Hepatocyte (in vitro differentiated cells and primary cell): ENCODE measurements around a stretch of chr5.

- RAMPAGE, long total RNA, result no peak
- RRBS, result no CpG with 5 or more reads among the region's 3 CpGs
Measured at GRCh38 chr5:8784128-8784623, 761.7 kb downstream of the SEMA5A start.

GRCh38 chr5:9037829-9038654 lies 507.8 kb downstream of the SEMA5A start:
- RAMPAGE, long total RNA, result no peak
- RRBS, result no CpG with 5 or more reads among the region's 8 CpGs

GRCh38 chr5:9540617-9541366 lies 5.1 kb downstream of the SEMA5A start:
- RAMPAGE, long total RNA, result no peak
- RRBS, result no CpG with 5 or more reads among the region's 10 CpGs

DNA sequence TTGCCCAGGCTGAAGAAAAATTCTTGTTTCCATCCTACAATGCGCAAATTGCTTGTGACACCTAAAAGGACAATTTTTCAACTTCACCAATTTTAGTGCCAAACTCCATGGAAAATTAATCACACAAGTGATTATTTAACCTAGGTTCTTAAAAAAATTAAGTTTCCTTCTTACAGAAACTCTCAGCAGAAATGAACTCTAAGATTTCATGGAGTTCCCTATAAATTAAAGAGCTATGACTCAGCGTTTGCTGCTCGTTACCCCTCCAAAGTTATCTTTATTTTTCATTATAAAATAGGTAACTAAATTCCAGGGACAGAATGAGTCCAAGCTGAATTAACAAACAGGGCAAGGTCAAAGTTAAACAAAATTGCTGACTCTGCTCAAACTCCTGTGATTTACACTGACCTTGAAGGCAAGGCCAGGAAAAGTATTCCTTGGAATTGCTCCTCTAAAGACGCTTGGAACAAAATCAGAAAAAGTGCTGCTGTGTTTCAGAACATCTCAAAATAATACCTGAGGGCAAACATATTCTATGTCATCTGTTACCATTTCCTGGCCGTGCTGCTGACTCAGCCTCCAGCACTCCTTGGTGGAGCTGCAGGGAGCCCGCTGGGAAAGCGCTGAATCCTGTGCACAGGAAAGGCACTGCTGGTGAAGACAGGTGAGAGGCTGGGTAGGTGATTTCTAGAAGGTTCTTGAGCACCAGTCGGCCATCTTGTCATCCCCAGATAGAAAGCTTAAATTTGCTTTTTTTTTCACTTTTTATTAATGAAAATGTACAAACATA lies 2.5 kb upstream of the CMBL start:
- RAMPAGE, long total RNA, result no peak
- RRBS, result no CpG with 5 or more reads among the region's 8 CpGs

- RAMPAGE, long total RNA, result no peak
- RRBS, result 16% methylated on average over 16 of the region's 101 CpGs
Measured at GRCh38 chr5:10332888-10334174, 20.2 kb upstream of the MARCHF6 start.

DNA sequence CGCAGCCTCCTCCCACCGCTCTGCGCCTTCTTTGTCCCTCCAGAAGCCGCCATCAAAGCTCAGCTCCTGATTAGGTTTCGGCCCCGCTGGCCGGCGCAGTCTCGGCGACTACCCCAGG lies 224 bp upstream of the MARCHF6 start:
- RAMPAGE, long total RNA, result no peak
- RRBS, result 0% methylated on average over 4 of the region's 10 CpGs

DNA sequence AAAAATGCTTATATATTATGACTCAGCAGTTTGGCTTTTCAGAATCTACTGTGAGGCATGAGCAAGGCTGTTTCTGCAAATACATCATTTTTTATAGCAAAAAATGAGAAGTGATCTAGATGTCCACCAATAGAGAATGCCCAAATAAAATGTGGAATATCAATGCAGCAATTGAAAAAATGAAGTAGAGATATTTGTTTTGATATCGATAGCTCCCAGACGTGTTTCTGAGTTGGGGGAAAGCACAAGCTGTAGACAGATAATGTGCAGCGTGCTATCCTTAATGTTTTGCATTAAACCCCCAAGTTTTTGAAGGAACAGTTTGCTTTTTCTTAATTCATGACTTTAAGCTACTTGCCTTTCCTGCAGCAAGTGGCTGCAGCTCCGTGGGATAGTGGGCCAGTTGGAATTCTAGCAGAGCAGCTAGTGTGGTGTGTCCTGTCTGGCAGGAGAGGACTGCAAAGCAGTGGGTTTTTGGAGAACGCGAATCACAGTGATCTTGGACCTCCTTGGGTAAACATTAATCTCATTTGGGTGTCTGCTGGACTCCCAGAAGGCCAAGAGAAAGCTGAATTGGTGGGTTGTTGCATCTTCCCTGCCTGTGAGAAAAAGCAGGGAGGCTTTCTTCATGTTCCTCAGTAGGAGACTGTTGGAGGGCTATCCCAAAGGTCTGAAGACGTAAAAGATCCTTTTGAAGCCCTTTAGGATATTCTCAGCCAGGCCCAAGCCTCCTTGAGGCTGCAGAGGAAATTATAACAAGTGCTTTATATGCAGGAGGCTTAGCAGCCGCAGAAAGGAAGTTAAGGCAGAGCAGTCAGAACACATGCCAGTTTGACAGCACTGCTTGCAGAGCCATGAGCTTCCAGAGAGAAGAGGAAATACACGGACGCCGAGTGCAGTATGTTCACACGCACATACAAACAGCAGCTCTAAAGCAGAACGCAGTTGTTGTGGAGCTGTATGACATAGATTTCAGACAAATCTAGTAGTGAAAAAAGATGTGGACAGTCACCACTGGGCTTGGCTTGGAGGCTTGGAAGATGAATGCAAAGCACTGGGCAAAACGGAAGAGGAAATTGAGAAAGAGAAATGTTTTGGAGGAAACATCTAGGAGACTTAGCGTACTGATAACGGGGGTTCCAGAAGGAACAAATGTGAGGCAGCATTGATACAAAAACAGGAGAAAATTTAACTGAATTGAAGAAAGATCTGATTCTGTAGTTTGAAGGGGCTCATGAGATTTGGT lies 20.1 kb upstream of the ROPN1L start:
- RAMPAGE, long total RNA, result no peak
- RRBS, result no CpG with 5 or more reads among the region's 16 CpGs

- RAMPAGE, long total RNA, result no peak
- RRBS, result no CpG with 5 or more reads among the region's 11 CpGs
Measured at GRCh38 chr5:10565657-10566328, 1.9 kb downstream of the ANKRD33B start.

GRCh38 chr5:10590492-10591244 lies 26.8 kb downstream of the ANKRD33B start:
- RAMPAGE, long total RNA, result no peak
- RRBS, result no CpG with 5 or more reads among the region's 15 CpGs

- RAMPAGE, long total RNA, result no peak
- RRBS, result no CpG with 5 or more reads among the region's 14 CpGs
Measured at GRCh38 chr5:10663384-10664270, 97.4 kb downstream of the DAP start.

GRCh38 chr5:10699837-10700514 lies 61.1 kb downstream of the DAP start:
- RAMPAGE, long total RNA, result no peak
- RRBS, result no CpG with 5 or more reads among the region's 9 CpGs

DNA sequence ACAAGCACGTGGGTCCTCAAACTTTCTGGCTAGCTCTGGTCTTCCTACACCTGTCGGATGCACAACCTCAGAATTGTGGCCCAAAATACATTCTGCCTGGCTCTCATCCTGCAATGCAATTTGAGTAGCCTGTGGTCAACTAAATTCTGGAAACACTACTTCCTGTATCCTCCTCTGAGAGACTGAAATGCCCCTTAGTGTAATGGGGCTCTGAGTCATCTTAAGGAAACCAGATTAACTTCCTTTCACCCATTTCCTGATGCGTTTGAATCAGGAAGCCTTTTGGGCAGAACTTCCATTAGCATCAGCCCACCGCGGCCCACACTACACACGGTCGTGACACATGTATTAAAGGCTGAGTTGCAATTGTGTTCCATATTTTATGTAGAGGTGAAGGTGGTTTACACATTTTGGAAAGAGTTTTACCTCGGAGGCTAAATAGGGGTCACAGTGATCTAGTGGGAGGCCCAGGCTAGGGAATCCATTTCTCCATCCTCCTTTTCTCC lies 56.1 kb downstream of the DAP start:
- RAMPAGE, long total RNA, result no peak
- RRBS, result no CpG with 5 or more reads among the region's 8 CpGs

GRCh38 chr5:11588608-11589365 lies 315.5 kb downstream of the CTNND2 start:
- RAMPAGE, long total RNA, result no peak
- RRBS, result no CpG with 5 or more reads among the region's 11 CpGs

DNA sequence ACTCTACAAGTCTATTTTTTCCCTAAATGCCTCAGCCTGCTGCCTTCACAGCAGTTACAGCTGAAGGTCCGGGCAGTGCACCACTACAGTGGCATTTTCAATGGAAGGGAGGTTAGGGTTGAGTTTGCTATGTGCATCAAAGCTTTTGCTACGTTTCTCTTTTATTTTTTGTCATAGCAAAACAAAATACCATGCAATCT lies 193.7 kb downstream of the CTNND2 start:
- RAMPAGE, long total RNA, result no peak
- RRBS, result no CpG with 5 or more reads among the region's 2 CpGs

GRCh38 chr5:14008780-14009450 lies 64.4 kb upstream of the DNAH5 start:
- RAMPAGE, long total RNA, result no peak
- RRBS, result no CpG with 5 or more reads among the region's 9 CpGs

GRCh38 chr5:14163854-14164577 lies 20.9 kb downstream of the TRIO start:
- RAMPAGE, long total RNA, result no peak
- RRBS, result no CpG with 5 or more reads among the region's 4 CpGs

- RAMPAGE, long total RNA, result no peak
- RRBS, result no CpG with 5 or more reads among the region's 11 CpGs
Measured at GRCh38 chr5:14173999-14174654, 31.0 kb downstream of the TRIO start.

GRCh38 chr5:14199745-14200257 lies 56.7 kb downstream of the TRIO start:
- RAMPAGE, long total RNA, result no peak
- RRBS, result no CpG with 5 or more reads among the region's 4 CpGs

DNA sequence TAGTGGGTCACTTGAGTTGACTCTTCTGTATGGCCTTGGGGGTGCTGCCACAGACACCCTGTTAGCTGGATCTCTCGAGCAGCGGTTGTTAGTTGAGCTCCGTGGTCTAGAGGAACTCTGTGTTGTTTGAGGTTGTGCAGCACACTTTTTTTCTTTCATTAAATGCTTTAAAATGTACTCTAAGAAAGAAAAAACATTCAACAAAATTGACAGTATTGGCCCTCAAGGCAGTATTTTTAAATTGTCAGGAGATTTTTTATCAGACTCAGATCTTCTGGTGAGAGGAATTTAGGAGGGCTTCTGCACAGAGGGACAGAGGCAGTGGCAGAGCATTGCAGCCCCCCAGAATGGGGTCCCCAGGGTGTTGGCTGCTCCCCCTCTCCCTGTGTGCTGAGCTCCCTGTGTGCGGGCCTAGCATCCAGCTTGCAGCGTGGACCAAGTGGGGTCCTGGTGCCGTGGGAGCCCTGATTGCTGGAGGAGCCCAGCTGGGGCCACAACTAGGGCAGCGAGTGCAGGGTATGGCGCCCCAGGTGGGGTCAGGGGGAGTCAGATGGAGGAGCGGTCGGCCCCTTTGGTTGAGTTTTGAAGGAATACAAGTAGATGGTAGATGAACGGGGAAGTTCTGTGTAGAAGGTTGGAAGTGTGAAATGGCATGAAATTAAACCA lies 66.6 kb downstream of the TRIO start:
- RAMPAGE, long total RNA, result no peak
- RRBS, result no CpG with 5 or more reads among the region's 11 CpGs

GRCh38 chr5:14246315-14246954 lies 103.3 kb downstream of the TRIO start:
- RAMPAGE, long total RNA, result no peak
- RRBS, result no CpG with 5 or more reads among the region's 7 CpGs